Psoas muscle (tissue), 2 donors: ENCODE measurements around the gene TRAM2.

DNA sequence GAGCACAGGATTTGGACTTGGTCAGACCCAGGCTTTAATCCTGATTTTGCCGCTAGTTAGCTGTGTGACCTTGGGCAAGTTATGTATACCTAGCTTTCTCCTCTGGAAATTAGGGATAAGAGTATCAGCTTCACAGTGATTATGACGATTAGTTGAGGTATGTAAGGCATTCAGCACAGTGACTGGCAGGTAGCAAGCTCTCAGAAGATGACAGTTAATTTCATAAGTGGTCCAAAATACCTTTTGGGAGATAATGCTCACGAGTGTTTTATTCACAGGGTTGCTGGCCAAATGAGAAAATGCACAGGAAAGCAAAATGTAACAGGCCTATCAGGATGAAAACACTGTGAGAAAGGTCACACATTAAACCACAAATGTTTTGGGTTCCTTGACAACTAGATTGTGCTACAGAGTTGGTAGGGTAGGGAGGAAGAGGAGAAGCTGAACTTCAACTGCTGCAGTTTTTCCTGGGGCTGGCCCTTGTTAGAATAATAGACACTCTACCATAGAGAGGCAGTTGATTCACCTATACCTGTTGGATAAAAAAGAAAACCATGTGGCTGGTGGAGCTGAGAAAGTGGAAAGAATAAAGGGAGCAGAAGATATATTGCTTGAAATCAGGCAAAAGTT, 28.2 kb upstream of the PAQR8 start:
- PRO-cap, 2 experiments = no peak in any of the 2 experiments

GRCh38 chr6:52454476-52455010, 34.4 kb downstream of the EFHC1 start:
- PRO-cap, 2 experiments = no peak in any of the 2 experiments

DNA sequence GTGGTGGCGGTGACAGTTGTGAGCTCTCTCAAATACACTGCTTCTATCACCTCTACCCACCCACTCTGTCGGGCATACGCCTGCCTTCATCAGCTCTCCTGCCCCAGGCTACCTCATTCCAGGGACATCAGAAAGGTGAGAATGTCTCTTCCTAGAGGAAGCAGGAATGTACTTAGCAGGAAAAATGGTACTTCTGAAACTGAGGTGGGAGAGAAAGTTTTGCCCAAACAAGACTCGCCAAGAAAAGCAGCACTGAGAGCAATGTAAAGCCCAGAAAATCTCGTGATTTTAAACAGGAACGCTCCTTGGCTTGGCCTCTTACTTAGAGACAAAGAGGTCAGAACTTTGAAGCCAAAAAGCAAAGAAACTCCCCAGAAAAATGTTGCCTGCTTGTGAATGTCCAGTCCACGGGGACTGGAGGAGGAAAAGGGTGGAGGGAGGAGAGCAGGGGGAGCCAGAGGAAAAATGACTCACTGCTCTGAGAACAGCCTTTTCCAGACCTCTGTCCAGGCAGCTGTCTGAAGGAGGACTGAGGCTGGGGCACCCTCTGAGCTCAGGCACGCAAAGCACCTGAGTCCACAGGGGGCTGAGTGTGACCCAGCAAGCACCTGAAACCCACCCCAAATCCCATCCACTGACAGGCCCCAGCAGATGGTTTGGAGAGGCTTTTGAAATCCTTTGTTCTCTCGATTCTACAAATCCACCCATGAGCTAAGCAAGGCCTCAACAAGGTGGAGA, 64.7 kb downstream of the TRAM2 start:
- PRO-cap, 2 experiments = no peak in any of the 2 experiments

DNA sequence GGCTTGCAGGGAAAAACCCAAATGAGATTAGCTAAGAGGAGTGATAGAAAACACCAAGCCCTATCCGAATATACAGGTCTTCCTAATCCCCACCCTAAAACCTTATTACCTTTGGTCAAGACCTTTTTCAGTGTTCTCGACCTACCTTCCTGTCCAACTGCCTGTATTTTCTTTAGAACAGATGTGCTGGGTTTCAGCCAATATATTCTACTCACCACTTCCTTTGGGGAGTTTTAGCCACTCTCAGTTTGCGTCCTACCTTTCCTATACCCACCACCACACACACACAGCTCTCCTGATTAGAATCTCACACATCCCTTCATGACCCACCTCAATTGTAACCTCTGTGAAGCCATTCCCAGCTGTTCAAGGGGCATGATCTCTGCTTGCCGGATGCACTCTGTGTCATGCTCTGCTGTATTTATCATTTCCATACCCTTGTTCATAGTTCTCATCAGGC, 39.6 kb downstream of the TRAM2 start:
- PRO-cap, 2 experiments = no peak in any of the 2 experiments

- PRO-cap, 2 experiments = peak in 2 of 2 experiments; most common minus-strand start chr6:52577028 (in 2)
These were observed at the start of gene TRAM2 for GRCh38 chr6:52576145-52577114. TSS of gene TRAM2 (minus strand) at chr6:52577060.

DNA sequence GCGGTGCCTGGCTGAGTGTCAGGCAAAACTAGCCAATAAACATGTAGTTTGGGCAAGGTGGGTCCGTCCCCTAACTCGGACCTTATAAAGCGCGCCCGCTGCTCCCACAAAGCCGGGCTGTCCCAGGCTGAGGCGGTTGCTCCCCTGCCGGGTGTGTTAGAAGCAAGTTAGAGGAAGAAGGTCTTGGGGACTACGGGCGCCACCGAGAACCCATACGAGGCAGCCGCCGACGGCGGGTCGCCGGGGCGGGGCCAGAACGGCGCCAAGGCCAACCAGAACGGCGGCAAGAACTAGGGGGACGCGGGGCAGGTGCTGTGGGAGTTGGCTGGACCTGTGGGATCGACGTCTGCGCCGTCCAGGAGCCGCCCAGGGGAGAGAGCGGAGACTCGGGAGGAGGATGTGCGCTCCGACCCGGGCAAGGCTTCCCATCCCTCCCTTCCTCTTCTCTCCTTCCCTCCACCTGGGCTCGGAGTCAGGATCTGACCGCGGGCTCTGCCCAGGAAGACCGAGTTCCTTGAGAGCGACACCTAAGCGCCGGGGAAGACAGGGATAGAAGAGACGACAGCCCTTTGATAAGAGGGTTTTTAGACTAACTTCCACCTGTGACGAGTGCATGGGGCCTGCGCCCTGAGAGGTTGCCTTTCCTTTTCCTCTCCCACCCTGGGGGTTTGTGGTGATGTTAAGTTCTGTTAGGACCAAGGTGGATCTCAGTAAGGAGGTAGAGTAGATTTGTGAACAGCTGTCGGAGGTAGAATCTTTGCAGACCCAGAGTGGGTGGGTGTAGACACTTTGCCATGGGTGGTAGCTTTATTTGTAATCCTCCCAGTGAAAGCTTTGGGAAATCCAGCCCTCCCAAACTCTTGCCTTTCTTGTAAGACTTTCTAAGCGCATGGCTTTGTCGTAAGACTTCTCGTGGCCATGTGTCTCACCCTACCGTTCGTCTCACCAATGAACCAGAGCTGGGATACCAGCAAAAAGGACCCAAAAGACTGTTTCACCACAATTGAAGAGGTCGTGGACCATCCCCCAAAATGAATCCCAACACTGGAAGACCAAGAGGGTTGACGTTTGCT, 6.3 kb upstream of the TMEM14A start:
- PRO-cap, 2 experiments = peak in 2 of 2 experiments; most common plus-strand start position 109 of the sequence (in 1)

- PRO-cap, 2 experiments = no peak in any of the 2 experiments
These were observed 15.2 kb downstream of the GSTA1 start for GRCh38 chr6:52788328-52788806.

DNA sequence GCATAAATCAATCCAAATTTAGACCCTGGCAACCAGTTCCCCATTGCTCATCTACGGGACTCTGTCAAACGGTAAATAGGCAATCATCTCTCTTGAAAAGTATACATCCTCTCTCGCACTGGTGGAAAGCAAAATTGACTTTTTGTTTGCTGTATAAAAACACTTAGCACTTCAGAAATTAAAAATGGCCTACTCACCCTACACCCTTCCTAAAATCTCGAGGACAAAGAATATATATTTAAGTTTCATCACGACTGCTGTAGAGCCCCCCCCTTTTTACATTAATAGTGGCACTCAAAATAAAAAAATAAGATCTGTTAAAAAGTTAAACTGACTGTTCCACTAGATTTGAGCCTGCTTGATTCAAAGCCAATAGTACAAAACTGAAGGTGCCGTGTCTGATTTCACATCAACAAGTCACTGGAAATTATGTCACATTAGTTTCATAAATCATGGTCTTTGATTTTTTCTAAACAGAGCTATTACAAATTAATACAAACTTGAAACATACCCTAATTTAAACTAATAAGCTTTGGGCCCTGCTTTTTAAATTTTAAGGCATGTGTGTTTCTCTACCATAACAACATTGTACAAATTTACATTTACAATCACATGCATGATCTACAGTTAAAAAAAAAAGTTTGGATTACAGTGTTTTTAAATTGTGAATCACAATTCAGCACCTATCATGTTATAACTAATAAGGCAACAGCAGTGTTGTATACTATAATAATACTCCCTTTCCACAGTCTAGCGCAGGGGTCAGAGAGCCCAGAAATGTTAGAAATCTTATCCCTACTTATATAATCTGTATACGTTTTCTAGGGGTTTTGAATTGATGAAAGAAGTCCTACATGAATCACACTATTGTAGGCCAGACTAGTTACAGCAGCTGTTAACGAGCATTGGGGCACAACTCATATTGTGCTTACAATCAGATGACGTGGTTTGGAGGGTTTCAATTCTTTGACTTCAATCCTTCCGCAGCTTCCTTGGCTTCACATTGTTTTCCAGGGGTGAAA, 80.3 kb downstream of the ELOVL5 start:
- PRO-cap, 2 experiments = no peak in any of the 2 experiments

GRCh38 chr6:53282669-53283156, 66.0 kb downstream of the ELOVL5 start:
- PRO-cap, 2 experiments = no peak in any of the 2 experiments

- PRO-cap, 2 experiments = no peak in any of the 2 experiments
These were observed 60.9 kb downstream of the ELOVL5 start for GRCh38 chr6:53287756-53288280.

- PRO-cap, 2 experiments = no peak in any of the 2 experiments
These were observed 57.7 kb downstream of the ELOVL5 start for GRCh38 chr6:53290972-53291618.

DNA sequence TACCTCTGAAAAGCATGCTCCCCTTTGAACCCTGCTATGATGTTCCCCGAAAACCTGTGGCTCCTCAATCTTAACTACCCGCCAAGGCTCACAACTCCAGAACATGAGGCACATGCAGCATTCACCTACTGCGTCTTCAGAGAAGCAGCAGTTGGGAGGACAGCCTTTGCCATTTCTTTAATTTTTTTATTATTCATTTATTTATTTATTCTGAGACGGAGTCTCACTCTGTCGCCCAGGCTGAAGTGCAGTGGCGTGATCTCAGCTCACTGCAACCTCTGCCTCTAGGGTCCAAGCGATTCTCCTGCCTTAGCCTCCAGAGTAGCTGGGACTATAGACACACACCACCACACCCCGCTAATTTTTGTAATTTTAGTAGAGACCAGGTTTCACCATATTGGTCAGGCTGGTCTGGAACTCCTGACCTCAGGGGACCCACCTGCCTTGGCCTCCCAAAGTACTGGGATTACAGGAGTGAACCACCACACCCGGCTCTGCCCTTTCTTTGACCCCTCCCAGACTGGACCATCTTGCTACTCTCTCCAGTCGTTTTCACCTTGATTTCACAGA, 55.5 kb downstream of the ELOVL5 start:
- PRO-cap, 2 experiments = no peak in any of the 2 experiments

DNA sequence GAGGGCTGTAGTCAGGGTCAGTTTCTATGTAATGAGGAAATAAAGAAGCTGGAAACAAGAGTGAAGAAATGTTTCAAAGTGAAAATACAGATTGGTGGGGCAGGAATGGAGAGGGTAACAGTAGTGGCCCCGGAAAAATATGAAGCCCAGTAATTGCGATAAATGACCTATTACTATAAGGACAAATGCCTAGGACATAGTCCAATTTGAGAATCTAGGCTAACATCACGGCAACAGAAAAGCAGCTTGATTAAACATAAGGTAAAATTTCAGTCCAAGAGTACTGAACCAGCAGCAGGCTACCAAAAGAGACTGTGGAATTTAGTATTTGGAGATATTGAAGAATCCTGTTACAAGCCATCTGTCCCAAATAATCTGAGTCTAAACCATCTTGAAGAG, 49.4 kb downstream of the ELOVL5 start:
- PRO-cap, 2 experiments = no peak in any of the 2 experiments

DNA sequence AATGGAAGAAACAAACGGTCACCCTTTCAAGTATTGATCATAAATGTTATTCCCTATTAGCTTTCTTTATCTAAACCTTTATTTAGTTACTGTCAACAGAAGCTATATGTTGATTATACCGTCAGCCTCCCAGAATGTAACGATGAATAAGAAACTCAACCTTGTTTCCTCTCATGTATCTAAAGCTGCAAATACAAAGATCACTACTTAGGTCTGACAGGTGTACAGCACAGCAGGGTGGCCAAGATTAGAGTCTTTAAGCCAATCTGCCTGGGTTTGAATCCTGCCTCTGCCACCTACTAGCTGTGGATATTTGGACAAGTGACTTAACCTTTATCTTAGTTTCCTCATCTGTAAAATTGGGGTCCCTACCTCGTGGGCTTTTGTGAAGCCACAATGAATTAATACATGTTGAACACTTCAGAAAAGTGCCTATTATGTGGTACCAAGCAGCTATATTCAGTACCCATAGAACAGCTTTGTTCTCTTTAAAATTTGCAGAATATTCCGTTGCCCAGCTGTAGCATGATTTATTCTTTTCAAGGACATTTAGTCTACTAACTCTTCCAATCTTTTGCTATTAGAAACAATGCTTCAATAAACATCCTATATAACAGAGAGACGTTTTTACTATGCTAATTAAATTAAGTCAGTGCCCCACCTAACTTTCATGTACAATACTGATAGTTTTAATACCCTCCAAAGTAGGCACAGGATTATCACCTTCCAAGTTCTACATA, 7.4 kb downstream of the ELOVL5 start:
- PRO-cap, 2 experiments = no peak in any of the 2 experiments

DNA sequence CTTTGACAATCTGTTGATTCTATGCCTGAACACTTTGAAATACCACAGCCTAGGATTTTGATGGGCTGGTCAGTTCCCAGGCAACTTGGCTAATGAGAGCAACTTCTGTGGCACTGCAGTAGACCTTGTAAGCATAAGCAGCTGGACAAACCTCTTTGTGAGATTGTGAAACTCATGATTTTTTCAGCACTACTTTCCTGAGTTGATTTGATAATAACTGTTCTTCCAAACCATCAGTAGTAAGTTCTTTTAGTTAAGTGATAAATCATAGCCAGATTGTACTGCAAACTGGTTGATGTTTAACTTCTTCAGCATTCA, 27.1 kb upstream of the ELOVL5 start:
- PRO-cap, 2 experiments = no peak in any of the 2 experiments

DNA sequence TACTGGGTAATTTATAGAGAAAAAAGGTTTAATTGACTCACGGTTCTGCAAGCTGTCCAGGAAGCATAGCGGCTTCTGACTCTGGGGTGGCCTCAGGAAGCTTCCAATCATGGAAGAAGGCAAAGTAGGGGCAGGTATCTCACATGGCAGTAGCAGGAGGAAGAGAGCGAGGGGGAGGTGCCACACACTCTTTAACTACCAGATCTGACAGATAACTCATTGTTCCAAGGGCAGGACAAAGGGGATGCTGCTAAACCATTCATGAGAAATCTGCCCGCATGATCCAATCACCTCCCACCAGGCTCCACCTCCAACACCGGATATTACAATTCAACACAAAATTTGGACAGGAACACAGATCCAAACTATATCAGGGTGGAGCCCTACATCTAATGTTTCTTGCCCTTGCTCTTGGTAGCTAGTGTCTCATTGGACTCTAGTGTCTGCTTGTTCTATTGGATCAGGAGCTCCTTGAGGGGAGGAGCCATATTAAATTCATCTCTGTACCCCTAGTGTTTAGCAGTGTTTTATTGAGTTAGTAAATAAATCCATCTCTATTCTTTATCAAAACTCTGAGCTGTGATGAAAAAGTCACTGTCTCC, 48.6 kb downstream of the KLHL31 start:
- PRO-cap, 2 experiments = no peak in any of the 2 experiments

GRCh38 chr6:53635367-53635896, 30.1 kb downstream of the KLHL31 start:
- PRO-cap, 2 experiments = no peak in any of the 2 experiments

DNA sequence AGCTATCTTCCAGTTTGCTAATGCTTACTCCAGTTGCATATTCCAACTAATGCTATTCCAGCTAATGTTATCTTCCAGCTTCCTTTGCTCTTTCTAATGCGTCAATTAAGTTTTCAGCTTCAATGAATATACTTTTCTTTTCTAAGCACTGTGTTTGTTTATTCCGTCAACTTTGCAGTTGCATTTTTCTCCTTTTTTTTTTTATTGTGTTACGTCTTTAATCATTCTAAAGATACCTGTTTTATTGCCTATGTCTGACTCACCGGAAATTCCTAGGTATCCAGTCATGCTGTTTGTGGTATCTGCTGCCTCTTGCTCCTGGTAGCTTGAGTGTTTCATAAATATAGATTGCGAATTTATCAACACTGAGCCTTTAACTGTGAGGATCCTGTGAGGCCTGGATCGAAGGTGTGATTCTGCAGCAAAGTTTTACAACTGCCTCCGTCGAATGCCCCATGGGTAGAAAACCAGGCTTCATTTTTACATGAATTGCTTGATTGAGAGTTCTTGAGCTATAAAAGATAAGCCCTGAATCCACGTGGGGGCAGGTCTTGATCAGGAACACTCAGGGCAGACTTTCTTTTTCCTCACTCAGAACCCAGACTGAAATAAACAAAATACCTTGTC, 60.3 kb upstream of the LRRC1 start:
- PRO-cap, 2 experiments = no peak in any of the 2 experiments

DNA sequence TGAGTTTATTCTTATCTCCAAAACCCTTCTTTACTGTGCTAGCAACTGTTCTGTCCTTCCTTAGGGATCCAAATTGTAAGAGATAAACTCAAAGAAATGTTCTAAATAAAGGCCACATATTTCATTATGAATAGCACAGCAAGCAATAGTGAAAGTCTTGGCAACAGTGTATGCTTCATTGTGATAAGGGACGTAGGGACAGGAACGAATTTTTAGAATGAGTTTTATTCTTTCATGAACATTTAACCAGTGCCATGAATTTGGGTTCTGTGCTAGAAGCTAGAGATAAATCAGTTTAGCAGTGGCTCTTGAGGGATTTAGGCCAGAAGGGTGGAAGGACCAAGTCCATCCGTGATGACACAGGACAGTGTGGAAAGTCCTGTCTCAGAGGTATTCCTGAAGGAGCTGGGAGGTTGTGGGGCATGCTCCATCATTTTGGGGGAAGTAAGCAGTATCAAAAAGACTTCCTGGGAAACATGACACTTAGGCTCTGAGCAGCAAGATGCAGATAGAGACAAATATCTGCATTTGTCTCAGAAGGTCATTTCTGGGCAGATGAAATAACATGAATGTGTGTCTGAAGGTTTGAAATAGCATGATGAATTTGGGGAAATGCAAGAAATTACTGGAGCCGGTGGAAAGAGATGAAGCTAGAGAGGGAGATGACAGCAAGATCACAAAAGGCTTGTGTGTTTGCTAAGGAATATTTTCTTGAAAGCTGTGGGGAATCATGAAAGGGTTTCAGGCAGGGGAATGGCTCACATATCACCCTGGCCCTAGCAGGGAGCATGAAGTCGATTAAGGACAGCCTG, 61.4 kb downstream of the LRRC1 start:
- PRO-cap, 2 experiments = no peak in any of the 2 experiments

DNA sequence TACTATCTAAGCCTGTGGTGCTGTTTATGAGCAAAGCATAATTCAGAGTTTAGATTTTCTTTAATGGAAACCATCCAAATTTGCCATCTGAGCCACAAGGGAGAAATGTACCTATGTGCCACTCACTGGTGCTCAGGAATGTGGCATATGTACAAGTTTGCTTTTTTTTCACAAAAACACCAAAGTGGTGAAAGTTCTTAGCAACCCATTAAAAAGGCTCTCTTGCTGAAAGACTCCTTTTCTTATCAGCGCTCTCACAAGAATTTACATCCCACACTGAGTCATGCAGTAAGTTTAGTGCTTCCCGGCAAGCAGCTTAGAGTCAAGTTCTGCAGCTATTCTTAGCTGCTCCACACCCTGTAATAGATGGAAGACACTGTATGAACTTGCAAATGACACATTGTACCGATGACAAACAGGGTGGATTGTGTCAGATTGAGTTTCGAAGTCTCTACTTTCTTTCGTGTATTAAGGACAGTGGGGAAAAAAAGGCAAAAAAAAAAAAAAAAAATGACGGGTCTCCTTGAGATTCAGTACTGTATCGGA, 57.2 kb upstream of the MLIP start:
- PRO-cap, 2 experiments = no peak in any of the 2 experiments